Smooth muscle cell (in vitro differentiated cells): ENCODE measurements around the genes MINDY4B and IGSF10.

DNA sequence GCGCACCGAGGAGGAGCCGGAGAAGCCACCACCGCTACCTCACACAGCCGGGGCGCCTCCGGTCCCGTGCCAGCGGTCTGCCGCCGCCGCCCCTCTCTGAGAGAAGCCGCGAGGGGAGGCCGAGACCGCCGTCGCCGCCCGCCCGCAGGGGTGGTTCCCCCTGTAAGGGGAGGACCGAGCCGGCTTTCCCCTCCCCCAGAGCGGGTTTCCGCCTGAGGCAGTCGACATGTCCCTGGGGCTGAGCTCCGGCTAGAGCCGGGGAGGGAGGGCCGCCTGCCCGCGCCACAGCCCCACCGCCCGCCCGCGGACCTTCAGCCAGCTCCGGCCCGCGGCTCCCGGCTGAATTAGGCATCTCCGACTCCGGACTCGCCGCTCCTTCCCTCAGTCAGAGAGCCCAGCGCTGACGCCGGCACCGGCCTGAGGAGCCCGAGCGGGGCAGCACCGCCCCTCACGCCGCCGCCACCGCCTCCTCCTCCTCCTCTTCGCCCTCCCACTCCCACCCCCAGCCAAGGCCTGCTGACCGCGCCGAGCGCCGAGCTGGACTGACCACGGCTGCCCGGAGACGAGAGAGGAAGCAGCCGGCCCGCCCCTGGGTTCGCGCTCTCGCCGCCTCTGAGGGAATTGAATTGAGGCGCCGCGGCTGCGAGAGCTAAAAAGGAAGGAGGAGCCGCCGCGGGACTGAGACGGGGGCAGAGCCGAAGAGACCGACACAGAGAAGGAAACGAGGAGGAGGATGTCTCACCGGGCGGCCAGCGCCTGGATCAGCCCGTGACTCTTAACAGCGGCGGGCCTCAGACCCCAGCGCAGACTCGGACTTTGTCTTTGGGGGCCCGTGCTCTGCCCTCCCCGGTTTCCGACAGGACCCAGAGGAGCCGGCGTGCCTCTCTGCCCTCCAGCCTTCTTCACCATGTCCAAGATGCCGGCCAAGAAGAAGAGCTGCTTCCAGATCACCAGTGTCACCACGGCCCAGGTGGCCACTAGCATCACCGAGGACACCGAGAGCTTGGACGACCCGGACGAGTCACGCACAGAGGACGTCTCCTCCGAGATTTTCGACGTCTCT lies 677 bp downstream of the TSC22D2 start:
- RAMPAGE, long total RNA, result no peak

DNA sequence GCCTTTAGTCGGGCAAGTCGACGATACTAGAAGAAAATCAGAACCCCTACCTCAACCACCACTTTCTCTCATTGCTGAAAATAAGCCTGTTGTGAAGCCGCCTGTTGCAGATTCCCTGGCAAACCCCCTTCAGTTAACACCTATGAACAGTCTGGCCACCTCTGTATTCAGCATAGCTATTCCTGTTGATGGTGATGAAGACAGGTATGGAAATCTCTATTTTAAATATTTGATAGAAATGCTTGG lies 2.9 kb downstream of the TSC22D2 start:
- RAMPAGE, long total RNA, result no peak

DNA sequence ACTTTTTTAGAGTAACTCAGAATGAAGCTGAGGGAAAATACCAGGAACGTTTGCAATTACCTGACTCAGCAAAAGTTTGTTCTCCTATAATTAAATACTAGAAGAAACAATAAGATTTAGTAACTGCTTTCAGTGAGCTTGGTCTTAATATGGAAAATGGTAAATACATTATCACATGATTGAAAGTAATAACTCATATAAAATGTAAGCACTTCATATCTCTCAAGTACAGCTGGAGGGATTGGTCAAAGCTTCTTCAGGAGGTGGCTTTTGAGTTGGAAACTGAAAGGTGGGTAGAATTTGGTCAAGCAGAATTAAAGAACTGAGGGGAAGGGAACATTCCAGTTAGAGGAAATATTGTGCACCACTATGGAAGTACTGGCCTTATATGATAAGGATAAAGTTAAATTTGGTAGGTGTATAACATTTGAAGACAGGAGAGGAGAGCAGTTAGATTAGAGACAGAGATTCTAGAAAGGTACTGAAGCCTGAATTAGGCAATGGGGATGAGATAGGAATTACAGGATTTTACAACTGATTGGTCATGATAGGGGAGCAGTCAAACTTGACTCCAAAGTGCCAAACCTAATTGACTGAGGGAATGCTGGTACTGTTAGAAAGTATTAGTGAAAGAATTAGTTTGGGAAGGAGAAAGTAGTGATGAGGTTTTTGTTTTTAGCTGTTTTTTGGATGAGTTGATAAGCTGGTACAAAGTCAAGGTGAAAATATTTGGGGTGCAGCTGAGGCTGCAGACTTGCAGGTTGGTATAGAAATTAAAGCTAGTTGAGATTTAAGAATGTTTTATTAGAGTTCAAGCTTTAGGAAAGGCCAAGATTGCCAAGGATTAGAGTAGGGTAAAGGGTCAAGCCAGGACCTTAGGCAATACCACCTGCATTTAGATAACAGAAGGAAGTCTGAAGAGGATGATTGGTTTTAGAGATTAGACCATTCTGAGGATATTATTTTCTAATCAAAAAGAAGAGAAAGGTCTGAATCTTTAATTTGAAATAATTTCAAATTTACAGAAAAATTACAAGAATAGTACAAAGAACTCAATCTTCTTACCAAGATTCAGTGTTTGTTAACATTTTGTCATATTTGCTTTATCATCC lies 22.2 kb downstream of the TSC22D2 start:
- RAMPAGE, long total RNA, result no peak

DNA sequence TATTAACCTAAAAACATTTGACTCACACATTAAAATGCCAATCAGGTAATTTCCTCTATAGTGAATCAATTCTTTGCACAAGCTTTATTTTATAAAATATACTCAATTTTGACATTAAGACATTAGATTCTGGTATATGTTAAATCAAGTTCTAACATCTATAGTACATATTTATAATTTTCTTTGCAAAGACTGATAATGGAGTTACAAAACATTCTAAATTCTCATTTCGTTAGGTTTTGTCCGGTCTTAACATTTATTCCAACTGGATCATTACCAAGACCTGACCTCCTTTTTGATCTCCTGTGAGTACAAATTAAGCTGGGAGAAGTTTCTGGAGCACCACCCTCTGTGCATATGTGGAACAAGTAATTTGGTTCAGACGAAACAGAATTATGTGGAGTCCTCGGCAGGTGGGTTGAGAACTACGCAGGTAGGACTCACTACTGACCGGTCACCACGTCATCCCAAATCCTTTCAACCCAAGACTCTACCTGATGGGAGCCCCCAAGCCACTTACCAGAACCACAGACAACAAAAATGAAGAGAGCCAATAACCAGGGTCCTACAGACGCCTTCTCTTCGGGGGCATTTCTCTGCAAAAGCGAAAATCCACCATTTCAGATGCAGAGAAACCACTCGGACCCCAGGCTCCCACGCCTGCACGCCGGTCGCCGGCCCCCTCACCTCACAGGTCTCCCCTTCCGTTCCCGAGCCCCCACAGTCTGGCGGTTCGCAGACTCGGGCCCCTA lies 937 bp downstream of the SERP1 start:
- RAMPAGE, long total RNA, result no peak

DNA sequence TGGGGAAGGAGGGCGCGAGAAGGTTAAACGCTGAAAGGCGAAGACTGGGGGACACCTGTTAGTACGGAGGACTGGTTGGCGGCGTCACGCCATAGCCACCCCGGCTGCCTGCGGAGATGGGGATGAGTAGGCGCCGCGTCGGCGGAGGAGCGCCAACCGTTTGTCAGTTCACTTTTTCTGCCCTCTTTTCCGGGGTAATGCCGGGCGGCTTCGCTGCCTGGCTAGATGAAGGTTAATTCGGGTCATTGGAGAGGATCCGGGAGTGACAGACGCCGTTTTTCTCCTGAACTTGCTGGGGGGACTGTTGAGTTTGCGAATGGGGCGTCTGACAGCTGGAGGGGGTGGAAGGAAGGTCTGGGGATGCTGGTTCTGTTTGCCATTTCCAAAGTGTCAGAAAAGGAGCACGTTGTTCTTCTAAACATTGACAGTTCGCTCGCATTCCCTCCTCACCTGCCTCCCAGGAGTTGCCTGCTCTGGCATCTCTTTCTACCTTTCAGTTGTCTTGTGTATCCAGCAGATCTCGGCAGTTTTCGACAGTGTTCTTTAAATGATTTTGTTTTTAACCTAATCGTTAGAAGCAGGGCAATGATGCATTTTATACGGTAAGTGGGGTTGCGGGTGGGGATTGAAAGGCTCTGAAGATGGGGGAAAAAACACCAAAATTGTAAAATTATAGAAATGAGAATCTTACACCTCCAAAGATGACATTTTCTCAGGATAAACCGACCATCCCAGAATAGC lies 779 bp downstream of the SELENOT start:
- RAMPAGE, long total RNA, result no peak

GRCh38 chr3:150699135-150699727 lies 4.5 kb downstream of the ERICH6 start:
- RAMPAGE, long total RNA, result no peak

DNA sequence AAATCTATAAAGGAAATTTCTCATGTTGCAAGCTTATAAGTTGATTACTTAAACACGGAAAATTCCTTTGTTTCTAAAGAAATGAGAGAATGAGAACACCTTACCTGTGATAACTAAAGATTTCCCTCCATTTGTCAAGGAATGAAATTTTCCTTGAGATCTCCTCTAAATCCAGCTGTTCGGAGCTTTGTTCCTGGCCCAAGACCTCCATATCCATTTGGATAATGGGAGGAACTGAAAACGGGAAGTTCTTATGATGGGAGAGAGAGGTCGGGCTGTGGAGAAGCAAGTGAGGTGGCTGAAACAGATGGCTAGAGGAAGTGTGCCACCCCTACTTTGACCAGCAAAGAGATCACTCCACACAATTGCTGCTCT lies at the start of gene MINDY4B:
Gene MINDY4B, minus strand, starts transcription at position 217 of the 375 bp plus-strand sequence.
- RAMPAGE, long total RNA, result no peak

- RAMPAGE, long total RNA, result no peak
Measured at GRCh38 chr3:151155697-151156215, 47.3 kb downstream of the GPR171 start.

- RAMPAGE, long total RNA, result no peak
Measured at GRCh38 chr3:151200014-151200261, 3.1 kb downstream of the GPR171 start.

GRCh38 chr3:151204532-151205144 lies 1.6 kb upstream of the GPR171 start:
- RAMPAGE, long total RNA, result no peak

GRCh38 chr3:151265748-151266454 lies 12.4 kb downstream of the P2RY14 start:
- RAMPAGE, long total RNA, result no peak

- RAMPAGE, long total RNA, result no peak
Measured at GRCh38 chr3:151328371-151329150, 788 bp downstream of the P2RY13 start.

GRCh38 chr3:151460173-151461434 lies at the start of gene IGSF10:
Gene IGSF10, minus strand, starts transcription at chr3:151461061.
- RAMPAGE, long total RNA, result no peak

- RAMPAGE, long total RNA, result no peak
Measured at GRCh38 chr3:151766560-151766953, 32.8 kb downstream of the AADACL2 start.

DNA sequence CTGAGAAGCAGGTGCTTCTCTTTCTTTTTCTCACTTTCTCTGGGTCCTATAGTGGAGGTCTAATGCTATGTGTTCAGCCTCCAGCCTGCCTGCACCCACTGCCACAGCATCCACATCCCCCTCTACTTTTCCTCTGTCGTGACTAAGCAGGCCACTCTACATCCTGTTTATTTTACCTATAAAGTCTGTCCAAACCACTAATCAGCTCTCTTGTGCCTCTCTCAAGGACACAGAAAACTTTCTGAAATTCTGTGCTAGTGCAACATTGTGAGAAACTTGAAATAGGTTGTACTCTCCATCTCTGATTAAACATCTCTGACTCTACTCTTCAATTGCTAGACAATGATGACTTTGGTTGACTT lies 27.9 kb downstream of the SUCNR1 start:
- RAMPAGE, long total RNA, result no peak

DNA sequence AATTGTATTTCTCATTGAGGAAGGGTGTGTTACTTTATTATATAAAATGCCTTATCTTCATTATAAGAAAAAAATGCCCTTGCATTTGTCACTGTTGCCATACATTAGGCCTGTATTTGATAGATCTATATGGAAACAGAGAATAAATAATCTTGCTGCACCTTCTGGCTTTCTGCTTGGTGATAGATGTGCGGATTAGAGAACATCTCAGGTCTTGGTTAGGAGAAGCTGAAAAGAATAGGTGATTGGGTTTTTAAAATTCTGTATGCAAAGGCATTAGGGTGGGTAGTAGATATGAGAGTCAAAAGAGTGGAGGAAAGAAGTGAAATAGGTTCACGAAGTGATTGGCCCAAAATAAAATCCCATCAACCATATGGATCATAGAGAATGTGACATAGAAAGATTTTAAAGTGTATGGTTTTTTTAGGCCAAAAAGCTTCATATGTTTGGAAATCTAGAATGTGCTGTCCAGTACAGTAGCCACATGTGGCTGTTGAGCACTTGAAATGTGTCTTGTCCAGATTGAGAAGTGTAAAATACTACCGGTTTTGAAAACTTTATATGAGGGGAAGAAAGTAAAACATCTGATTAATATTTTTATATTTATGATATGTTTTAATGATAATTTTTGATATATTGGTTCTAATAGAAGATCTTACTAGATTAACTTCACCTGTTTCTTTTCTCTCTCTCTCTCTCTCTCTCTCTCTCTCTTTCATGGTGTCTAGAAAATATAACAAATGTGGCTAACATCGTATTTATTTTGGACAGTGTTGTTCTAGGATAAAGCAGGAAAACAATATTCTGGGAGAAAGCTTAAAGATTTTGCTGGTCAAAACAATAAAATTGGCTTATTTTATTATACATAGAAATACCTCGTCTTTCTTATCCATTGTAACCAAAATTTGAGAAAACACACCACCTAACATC lies 2.9 kb downstream of the MBNL1 start:
- RAMPAGE, long total RNA, result no peak

- RAMPAGE, long total RNA, result no peak
Measured at GRCh38 chr3:152272611-152273404, 4.1 kb downstream of the MBNL1 start.

DNA sequence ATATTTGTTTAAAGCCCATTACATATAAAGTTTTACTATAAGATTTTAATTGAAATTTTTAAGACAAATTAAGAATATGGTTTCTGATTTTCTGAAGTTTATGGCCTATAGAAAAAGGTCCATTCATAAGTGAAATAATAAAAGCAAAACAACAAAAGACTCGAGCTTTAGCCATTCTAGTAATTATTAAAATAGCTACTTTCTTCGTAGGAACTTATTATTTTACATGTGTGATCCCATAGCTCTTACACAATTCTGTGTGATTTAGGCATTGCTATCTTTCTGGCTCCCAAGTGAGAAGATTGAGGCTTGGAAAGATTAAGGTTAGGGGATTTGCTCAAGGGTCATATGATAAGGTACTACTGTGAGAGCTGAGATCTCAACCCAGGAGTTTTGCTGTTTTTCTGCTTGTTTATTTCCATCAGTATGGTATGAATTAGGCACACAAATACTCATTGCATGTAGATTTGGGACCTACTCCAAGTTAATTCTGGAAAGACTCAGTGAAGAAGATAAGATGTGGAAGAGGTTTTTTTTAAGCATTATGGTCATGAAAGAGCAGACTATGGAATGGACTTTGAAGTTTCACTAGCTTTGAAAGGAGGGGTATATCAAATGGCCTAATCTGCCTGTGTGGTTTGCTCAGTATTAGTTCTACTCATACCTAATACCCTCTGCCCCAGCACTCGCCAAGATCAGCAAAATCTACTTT lies 12.3 kb downstream of the MBNL1 start:
- RAMPAGE, long total RNA, result no peak

GRCh38 chr3:152303542-152304168 lies 34.9 kb downstream of the MBNL1 start:
- RAMPAGE, long total RNA, result no peak

DNA sequence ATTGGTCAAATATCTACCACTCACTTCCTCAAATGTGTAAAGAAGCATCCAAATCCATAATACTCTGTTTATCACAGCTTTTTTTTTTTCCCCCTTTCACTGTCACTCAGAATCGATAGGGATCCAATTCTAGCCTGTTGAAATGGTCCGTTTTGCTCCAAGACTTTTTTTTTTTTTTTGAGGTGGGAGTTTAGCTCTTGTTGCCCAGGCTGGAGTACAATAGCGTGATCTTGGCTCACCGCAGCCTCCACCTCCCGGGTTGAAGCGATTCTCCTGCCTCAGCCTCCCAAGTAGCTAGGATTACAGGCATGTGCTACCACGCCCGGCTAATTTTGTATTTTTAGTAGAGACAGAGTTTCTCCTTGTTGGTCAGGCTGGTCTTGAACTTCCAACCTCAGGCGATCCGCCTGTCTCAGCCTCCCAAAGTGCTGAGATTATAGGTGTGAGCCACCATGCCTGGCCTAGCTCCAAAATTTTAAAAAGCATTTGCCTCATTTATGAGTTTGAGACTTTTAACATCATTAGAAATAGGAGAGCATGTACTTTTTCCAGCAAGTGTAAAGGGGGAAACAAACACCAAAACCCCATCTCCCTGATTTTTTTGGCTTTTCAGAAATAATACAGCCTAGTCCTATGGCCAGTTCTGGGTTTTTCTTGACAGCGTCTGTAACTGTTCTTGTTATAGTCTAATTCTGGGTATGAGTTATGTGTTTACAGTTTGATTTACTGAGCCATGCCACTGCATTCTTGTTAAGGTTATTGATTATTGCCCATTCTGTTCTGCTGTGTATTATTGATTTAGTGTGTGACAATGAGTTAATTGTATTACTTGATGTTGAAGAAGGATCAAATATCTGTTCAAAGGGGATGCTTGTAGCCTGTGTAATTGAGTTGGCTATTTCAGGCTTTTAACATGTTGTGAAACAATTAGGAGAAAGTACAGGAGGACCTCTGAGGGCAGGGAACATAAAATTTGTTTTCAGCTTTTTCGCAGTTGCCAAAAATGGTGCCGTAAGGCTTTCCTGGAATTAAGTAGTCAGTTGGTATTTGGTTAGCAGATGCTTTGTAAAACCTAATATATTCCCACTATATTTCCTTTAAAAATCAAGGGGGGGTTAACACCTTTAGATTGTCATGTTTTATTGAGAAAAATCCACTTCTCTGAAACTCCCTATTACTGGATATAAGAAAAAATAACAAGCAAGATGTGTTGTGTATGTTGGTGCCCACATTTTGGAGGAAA lies 45.9 kb downstream of the MBNL1 start:
- RAMPAGE, long total RNA, result no peak